ENCODE results near the gene ARRDC1.

DNA sequence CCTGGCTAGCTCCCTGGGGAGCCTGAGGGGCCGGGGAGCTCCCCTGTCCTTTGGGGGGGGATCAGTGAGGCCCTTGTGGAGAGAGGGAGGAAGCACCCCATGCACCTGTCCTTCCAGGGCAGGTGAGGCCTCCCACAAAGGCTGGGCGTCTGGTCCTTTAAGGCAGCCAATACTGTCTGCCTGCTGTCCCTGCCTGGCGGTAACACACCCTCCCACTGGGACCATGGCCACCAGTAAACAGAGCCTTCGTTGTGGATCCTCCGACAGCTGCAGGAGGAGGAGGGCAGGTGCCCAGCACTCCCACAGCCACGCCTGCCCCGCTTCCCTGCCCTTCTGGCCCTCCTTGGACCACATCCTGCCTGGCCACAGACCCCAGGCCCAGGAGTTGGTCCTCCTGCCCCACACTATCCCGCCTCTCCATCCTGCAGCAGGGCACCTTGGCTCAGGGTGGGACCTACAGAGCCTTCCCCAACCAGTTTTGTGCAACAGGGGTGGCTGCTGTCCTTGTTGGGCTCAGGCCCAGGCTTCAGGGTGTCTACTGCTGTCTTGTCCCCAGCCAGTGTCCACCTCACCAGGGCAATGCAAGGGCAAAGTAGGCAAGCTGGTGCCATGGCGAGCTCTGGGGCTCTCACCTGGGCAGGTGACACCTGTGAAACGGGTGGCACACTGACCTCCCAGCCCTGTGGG lies 3.0 kb upstream of the TUBB4B start:
- PRO-cap, 2 experiments: no peak in any of the 2 experiments

DNA sequence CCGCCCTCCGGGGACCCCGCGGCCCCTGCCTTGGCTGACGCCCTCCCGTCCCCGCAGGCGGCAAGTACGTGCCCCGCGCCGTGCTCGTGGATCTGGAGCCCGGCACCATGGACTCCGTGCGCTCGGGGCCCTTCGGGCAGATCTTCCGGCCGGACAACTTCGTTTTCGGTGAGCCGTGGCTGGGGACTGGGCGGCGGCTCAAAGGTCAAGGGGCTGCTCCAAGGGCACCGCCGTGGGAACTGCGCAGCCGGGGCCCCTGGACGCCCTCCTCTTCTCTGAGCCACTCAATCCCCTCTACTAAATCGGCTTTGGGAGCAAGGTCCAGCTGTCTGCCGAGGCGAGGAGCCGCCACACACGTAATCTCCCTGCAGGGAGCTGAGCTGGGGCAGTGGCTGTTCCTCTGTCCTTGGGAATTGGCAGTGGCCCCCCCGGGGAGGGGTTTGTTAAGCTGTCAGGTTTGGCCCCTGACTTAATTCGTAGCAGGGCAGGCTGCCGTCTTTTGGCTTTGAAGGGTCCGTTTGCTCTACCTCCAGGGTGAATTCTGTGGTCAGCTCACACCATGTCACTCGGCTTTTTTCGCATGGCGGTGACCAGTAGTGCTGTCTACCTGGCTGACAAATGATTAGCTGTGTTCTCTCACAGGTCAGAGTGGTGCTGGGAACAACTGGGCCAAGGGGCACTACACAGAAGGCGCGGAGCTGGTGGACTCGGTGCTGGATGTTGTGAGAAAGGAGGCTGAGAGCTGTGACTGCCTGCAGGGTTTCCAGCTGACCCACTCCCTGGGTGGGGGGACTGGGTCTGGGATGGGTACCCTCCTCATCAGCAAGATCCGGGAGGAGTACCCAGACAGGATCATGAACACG lies 998 bp downstream of the TUBB4B start:
- PRO-cap, 2 experiments: no peak in any of the 2 experiments

GRCh38 chr9:137299000-137299556 lies 3.0 kb downstream of the NRARP start:
- PRO-cap, 2 experiments: no peak in any of the 2 experiments

DNA sequence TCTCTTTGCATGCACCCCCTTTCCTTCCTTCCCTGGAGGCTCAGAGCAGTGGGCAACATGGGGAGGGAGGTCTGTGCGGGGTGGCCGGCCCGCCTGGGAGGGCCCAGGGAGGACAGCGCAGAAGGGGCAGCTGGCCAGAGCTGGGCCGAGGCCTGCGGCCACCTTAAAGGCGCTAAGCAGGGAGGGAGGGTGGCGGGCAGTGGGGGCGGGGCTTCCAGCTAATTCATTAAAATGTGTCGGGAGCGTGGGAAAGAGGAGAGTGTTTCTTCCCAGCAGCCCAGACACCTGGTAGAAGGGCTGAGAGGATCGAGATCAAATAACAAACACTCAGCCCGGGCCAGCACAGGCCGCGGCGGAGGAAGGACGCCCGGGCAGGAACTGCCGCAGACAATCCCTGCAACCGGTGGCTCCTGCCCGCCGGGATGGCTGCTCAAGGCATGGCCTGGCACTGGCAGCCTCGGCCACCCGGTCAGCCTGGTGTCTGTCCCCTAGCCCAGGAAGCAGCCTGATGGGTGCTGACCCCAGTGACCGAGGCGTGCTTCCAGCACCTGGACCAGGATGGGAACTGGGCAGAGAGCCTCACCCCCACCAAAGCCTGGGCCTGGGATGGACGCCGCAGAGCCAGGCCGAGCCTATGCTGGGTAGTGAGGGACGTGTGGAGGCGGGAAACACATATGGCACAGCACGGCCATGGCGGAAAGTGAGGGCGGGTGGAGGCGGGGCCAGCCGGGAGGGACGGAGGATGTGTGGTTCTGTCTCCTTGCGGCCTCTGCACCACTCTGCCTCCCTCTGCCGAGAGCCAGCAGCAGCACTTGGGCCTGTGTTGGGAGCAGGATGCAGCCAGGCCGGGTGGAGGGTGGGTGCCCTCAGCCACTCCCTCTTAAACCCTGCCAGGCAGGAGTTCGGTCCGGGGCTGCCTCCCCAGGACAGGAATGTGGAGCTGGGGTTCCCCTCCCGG lies 3.2 kb upstream of the NRARP start:
- PRO-cap, 2 experiments: peak in 1 of 2 experiments; most common plus-strand start position 280 of the sequence (in 1)

DNA sequence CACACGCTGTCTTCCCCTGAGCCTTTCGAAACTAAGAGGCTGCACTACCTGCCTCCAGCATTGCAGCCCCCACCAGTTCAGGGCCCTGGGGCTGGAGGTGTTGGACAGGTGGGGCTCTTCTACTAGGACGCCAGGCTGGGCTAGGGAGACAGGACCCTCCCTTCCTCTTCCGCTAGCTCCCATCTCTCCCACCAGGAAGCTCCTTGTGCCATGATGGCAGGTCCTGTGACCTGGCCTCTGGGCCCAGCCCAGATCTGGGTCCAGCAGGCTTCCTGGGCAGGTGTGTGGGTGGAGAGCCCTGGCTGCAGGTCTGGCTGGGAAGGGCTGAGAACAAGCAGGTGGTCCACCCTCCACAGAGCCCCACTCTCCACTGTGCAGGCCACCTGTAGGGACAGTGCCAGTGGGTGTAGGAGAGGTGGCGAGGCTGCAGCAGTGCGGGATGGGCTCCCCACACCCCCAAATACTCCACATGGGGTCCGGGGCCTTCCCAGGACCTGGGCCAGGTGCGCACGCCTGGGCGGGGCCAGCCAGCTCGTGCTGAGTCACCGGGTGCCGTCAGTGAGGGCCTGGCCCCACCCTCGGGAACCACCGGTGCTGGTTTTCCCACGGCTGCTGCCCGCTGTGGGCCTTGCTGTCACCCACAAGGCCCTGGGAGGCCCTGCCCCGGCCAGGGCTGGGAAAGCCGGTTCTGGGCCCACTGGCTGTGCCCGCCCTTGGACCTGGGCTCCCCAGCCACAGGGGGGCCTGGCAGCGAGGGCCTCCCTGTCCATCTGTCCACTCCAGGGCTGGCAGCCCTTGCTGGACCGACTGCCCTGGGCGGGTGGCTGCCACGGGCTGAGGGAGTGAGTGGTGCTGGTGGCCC lies 9.2 kb upstream of the NRARP start:
- PRO-cap, 2 experiments: no peak in any of the 2 experiments

GRCh38 chr9:137407924-137408339 lies 15.0 kb downstream of the EXD3 start:
- PRO-cap, 2 experiments: no peak in any of the 2 experiments

- PRO-cap, 2 experiments: no peak in any of the 2 experiments
Measured at GRCh38 chr9:137422327-137423062, 467 bp downstream of the EXD3 start.

DNA sequence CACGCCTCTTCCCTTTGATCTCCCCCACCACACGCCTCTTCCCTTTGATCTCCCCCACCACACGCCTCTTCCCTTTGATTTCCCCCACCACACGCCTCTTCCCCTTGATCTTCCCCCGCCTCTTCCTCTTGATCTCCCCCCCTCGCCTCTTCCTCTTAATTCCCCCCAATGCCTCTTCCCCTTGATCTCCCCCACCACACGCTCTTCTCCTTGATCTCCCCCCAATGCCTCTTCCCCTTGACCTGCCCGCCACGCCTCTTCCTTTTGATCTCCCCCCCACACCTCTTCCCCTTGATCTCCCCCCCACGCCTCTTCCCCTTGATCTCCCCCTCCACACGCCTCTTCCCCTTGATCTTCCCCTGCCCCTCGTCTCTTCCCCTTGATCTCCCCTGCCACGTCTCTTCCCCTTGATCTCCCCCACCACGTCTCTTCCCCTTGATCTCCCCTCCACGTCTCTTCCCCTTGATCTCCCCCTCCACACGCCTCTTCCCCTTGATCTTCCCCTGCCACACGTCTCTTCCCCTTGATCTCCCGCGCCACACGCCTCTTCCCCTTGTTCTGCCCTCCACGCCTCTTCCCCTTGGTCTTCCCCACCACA lies 8.4 kb downstream of the NSMF start:
- PRO-cap, 2 experiments: no peak in any of the 2 experiments

DNA sequence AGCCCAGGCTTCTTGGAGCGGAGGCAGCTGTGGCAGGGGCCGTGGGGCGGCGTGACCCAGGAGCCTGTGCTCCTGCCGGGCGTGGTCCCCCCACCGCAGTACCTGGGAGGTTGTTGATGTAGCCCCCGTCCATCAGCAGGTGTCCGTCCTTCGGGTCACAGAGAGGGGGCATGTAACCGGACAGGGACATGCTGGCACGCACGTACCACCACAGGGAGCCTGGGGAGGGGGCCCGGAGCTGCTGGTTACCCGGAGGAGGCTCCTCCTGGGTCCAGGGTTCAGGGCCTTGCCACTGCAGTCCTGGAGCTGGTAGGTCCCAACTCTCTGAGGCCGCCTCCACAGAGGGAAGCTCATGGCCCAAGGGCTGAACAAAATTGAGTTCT lies 4.2 kb upstream of the NSMF start:
- PRO-cap, 2 experiments: no peak in any of the 2 experiments

DNA sequence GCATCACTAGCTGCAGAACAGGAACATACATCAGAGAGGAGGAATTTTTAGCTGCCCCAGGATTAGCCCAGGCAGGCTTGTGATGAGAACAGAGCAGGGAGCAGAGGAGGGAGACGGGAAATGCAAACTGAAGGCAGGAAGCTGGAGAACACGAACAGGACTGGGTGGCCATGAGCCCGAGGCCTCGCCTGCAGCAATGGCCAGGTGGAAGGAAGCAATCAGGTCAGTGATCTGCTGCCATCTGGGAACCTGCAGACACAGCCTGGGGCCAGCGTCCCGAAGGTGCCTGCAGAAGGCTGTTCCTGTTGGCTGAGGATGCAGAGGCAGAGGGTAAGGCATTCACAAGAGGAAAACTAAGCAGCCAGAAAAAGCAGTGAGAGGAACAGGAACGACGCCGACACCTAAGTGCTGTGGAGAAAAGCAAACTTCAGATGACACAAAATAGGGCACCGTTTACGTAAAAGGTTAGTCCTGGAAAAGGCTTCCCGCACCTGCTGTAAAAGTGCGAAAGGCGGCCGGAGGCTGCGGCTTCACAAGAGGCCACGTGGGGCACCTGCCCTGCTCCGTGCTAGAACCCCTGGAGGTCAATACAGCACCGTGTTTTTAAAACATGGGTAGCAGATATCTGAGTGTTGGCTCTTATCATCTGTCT lies 20.6 kb upstream of the NSMF start:
- PRO-cap, 2 experiments: no peak in any of the 2 experiments

- PRO-cap, 2 experiments: no peak in any of the 2 experiments
Measured at GRCh38 chr9:137488934-137489457, 29.9 kb upstream of the NSMF start.

DNA sequence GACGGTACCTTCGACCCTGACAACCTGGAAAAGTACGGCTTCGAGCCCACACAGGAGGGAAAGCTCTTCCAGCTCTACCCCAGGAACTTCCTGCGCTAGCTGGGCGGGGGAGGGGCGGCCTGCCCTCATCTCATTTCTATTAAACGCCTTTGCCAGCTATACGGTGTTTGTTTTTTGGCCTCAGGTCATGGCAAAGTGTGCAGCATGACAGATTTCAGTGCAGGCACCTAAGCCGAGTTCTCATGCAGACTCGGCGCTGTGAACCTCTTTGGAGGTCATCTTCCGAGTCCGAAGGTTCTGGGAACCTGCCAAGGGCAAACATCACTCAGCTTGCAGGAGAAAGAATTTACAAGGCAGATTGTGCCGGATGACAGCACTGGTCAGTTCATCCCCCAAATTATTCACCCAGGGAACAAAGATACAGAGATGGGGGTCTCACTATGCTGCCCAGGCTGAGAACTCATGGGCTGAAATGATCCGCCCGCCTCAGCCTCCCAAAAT lies 768 bp downstream of the MRPL41 start:
- PRO-cap, 2 experiments: no peak in any of the 2 experiments

DNA sequence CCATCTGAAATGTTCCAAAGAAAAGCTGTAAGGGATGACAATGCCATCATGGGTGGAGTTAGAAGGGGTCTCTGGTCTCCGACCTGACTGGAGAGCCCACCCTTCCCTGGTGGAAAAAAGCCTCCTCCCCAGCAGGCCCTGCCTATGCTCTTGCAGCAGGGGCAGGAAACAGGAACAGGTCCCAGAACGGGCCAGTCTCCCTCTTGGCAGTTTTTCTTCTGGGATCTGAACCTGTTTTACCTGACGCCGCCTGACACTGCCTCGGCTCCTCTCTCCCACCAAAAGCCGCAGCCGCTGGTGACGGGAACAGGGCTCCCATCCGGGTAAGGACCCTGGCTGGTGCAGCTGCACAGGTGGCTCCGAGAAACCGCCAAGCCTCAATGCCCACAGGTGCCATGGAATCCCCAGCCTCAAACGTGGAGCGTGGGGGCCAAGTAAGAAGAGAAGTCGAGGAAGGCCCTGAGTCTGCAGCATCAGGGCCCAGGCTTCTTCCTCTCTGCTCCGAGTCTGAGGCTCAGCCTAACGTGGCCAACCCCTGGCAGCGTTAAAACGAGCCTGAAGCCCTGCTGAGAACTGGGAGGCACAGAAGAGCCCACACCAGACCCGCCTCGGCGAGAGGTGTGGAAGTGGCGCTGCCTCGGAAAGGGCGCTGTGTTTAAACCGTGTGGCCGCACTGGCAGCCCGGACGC lies 1.0 kb downstream of the ZMYND19 start:
- PRO-cap, 2 experiments: no peak in any of the 2 experiments

- PRO-cap, 2 experiments: peak in 2 of 2 experiments; most common plus-strand start chr9:137605710 (in 2)
Measured at GRCh38 chr9:137605600-137606274, at the start of gene ARRDC1. Gene ARRDC1 (plus strand): TSS chr9:137605686.

- PRO-cap, 2 experiments: peak in 1 of 2 experiments; most common plus-strand start chr9:137615347 (in 1)
Measured at GRCh38 chr9:137614932-137615803, 3.6 kb upstream of the EHMT1 start.

DNA sequence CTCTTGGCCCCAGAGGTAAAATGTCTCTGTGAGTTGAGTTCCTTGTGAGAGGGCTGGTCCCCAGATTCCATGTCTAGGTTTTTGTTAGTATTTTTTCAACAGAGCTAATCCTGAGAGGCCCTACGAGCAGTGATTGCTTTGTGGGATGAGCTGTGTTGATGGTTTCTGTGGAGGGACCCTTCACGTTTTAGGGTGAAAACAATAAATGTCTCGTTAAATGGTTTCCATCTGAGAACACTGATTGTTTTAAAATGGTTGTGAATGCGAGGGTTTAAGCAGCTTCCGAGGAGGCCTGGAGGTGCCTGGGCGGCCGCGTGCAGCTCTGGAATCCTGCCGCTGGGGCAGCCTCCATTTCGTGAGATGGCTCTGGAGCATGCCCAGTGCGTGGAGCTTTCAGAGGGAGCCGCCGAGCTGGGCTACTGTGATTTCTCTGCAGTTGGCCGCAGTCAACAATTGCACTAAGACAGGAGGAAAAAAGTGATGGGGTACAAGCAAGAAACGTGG lies 46.8 kb downstream of the EHMT1 start:
- PRO-cap, 2 experiments: no peak in any of the 2 experiments

DNA sequence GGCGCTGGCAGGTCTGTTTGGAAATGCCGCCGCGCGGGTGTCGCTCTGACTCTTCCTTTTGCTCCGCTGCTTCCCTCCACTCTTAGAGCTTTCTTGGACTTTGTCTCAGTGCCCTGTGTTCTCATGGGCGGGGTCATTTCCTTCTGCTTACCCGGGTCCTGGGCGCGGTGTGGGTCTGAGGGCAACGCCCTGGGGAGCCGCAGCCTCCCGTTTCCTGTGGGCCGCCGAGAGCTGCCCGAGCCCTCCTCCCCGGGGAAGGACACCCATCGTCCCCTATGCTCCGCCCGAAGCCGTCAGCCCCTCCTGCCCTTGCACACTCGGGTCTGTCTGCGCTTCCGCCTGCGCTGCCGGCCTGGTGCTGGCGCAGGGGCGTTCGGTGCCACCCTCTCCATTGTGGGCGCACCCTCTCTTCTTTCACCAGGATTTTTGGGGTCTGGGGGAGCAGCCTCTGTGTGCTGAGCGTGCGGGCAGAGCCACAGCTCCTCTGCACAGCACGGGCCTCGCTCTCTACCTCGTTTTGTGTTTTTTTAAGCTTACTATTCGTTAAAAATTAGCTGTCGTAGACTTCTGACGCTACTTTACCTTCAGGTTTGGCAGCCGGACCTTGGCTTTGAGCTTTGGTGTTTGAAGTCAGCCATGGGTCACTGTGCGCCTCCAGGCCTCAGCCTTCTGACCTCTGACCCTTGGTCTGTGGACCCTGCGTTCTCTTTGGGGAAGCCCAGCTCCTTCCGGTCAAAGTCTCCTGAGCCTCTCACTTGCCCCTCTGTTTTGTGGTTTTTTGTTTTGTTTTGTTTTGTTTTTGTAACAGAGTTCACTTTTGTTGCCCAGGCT lies 88.4 kb upstream of the CACNA1B start:
- PRO-cap, 2 experiments: no peak in any of the 2 experiments

DNA sequence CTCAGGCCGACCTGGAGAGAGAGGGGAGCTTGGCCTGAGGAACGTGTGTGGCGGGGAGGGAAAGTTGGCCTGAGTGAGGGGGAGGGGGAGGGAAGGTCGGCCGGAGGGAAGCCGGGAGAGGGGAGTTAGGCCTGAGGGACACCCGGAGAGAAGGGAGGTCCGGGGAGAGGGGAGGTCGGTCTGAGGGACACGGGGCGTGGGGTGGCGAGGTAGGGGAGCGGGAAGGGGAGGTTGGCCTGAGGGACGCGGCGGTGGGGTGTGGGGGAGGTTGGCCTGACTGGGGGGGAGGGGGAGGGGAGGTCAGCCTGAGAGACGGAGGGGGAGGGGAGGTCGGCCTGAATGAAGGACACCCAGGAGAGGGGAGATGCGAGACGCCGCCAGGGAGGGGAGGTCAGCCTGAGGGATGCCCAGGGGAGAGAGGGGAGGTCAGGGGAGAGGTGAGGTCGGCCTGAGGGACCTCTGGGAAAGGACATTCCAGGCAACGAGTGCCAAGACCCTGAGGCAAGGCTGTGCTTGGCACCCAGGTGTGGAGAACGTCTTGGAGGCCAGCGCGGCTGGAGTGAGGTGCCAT lies 82.6 kb downstream of the CACNA1B start:
- PRO-cap, 2 experiments: no peak in any of the 2 experiments